ENCODE data around the genes ACOD1 and FBXL3.

DNA sequence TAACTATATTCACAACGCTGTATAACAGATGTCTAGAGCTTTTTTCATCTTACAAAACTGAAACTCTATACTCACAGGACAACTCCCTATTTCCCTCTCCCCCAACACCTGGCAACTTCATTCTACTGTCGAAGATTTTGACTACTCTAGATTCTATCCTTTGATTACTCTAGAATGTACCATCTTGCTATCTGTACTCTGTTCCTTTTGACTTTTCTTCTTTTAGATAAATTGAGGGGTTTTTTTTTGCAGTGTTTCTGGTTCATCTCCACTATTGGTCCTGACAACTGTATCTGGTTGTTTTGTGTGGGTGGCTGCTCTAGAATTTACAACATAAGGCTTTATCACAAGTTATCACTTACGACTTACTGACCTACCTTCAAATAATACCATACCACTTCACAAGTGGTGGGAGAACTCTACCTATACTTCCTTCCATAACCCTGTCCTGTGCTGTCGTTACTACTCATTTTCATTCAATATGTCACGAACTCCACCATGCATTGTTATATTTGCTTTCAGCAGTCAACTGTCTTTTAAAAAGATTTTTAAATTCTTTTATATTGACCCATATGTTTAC, 875.2 kb downstream of the KLF5 start:
- RRBS, result no CpG with 5 or more reads among the region's 5 CpGs

GRCh38 chr13:74132973-74133680, 1074.3 kb downstream of the KLF5 start:
- RRBS, result no CpG with 5 or more reads among the region's 29 CpGs

- RRBS, result no CpG with 5 or more reads among the region's 7 CpGs
These were observed 929.3 kb downstream of the TBC1D4 start for GRCh38 chr13:74552619-74553111.

DNA sequence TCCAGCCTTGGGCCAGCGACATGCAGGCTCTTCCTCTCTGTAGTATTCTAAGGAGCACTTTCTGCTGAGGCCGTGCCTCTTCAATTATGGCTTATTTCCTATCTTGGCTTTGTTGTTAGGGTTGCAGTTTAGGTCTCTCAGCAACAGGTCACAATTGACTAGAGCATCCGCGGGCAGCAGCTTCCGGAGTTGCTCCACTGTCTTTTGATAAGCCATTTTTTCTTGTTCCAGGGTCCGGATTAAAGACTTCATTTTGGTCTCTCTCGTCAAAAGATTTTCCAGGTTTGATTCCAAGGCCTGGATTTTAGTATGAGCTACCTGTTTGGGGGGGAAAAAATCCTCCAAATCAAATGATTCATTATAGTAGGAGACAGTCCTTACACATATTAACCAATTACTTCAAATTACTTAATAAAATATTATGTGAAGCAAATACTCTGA, 195.2 kb downstream of the TBC1D4 start:
- RRBS, result no CpG with 5 or more reads among the region's 7 CpGs

- RRBS, result no CpG with 5 or more reads among the region's 9 CpGs
These were observed 179.8 kb downstream of the TBC1D4 start for GRCh38 chr13:75302100-75302724.

DNA sequence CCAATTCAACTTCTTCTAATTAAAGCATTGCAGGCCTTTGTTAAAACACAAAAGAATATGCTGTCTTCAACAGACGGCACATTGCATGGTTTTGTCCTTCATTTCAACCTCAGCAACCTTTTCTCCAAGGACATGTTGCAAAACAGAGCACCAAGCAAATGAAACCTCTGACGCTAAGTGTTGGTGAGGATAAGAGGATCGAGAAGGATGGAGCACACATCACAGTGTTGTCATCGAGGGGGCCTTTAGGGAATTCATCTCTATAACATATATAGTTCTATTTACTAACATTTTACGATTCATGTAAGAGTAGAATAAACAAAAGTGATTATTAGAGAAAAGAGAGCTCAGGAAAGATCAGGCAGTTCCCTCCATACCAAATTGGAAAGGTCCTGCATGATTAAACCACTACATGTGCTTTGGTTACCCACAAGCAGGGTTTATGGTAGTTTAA, 75.6 kb downstream of the TBC1D4 start:
- RRBS, result no CpG with 5 or more reads among the region's 5 CpGs

DNA sequence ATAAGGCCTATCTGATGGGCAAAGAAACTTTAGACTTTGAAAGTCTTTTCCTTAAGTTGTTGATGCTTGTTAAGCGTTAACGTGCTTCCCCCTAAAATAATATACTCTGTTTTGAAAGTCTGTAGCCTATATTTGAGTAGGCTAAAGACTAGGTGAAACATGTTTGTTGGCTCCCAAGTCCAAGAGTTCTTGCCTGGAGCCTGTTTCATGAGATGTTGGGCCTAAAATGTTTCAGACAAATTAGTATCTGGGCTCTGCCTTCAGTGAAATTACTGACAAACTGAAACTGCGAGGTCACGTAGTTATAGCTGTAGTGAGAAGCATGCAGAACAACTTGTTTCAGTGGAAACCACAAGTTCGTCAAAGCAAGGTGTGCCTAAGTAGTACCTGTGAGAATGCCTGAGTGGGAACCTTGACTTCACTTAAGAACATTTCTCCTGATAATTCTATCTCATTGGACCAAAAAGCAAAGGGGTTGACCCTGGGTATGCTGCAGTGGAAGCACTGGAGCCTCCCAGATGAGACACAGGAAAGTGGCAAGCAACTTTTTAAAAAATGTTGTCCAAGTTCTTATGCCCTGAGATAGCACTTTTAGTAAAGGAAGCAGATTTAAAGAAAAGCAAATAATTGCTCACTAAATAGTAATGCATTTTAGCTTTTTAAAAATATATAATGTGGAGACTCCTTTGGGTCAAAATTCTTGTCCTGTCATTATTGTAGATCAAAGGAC, 126.4 kb downstream of the LMO7 start:
- RRBS, result no CpG with 5 or more reads among the region's 5 CpGs

DNA sequence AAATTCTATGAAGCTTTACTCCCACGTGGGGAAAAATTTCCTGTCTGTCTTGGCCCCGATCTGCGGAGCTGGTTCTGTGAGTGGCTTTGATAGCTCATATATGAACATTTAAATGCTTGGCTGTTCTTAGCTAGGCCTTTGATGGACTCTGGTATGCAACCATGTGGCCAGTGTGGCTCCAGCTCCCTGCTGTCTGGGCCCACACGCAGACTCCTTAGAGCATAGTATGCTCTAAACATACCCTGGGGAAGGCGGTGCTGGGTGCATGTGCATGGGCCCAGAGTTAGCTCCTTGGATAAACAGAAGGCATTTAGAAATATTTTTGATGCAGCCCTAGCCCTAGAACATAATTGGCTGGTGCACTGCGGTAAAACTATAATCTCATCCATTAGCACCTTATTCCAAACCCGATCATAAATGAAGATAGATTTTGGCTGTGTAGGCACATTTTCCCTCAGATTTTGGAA, 153.4 kb downstream of the LMO7 start:
- RRBS, result no CpG with 5 or more reads among the region's 7 CpGs

DNA sequence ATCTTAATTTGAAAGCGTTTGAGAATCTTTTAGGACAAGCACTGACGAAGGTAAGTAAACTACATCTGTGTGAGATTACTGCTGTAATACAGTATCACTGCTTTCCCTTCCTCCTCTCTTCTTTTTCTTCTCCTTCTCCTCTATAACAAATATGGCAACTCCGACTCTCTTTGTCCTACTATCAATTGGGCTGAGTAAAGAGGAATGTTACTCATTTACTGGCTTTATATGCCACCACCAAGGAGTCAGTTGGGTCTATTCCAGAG, 160.5 kb downstream of the LMO7 start:
- RRBS, result no CpG with 5 or more reads among the region's 3 CpGs

GRCh38 chr13:76747144-76747602, 139.0 kb downstream of the KCTD12 start:
- RRBS, result no CpG with 5 or more reads among the region's 8 CpGs

DNA sequence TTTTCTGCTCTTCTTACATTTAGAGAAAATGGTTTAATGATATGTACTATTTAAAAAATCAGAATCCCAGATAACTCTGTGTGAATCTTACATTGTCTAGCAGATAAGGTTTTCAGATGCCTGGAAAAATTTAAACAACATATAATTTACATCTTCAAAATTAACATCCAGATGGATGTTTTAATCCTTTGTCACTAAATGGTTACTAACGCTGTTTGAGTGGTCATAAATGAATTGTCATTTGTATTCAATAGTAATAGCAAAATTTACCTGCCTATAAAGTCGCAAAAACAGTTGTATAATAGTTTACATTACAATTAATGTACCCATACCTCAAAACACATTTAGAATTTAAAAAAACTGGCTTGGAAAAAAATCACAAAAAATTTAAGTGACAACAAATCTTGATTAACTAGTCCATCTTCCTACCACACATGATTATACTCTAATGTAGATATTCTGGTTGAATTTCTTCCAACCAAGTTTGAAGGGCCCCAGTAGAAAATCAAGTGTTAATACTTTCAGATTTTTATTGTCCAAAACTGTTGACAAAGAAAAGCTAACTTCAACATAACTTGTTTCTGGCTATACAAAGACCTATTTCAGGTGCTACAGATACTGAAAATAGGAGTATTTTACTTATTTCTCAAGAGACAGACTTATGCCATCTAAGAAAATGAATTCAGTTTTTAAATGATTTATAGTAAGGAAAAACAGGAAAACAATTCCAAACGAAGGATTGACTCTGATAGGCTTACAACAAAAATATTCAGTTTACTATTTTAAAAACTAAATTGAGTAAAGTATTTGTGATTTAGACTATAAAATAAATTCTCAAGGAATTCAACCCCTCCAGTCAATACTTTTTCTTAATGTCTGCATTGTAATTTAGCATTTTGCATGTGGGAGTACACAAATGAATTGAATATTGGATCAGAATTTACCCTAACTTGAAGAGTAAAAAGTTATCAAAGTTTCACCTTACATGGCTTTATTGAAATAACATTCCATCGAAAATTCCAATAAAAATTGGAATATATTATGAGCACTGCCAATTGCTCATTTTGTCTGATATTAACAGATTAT, 5.4 kb downstream of the KCTD12 start:
- RRBS, result no CpG with 5 or more reads among the region's 4 CpGs

GRCh38 chr13:76948075-76948562, at the start of gene ACOD1:
Gene ACOD1 (plus strand): TSS chr13:76948511.
- RRBS, result no CpG with 5 or more reads among the region's 3 CpGs

DNA sequence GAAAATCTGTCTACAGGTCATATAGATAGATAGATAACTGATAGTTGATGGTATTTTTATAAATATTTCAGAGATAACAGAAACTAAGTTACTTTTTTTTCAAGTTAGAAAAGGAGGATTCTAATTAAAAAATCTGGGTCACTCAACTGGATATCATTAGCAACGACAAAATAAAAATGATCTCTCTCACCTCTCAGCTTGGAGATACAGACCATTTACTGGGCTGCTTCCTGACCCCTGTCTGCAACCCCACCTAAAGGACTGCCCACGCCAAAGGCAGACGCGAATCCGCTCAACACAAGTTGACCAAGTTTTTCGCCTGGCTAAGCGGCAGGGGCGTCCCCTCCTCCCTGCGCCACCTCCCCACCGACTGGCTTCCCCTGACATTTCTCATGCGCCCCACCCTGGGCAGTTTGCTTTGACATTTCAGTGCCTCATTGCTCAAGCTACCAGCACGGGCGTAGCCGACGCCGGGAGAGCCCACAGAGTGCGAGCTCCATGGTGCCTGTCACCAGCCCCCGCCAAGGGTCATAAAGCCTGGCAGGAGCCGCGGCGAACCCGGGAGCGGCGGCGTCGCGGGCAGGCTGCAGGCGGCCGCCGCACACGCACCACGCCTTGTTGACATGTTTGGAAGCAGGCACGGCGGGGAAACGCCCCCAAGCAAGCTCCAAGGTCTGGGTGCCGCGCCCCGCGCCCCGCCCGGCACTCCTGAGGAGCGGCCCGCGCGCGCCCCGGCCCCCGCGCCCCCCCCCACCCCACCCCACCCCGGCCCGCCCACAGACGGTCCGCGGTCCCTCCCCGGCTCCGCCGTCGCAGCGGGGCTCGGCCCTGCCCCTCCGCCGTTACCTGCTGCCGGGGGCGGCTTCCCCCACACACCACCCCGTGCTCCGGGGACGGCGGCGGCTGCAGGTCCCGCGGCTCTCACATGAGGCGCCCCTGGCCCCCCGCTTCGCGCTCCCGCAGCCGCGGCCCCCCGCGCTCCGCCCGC, 684 bp downstream of the FBXL3 start:
- RRBS, result 1% methylated on average over 15 of the region's 82 CpGs

DNA sequence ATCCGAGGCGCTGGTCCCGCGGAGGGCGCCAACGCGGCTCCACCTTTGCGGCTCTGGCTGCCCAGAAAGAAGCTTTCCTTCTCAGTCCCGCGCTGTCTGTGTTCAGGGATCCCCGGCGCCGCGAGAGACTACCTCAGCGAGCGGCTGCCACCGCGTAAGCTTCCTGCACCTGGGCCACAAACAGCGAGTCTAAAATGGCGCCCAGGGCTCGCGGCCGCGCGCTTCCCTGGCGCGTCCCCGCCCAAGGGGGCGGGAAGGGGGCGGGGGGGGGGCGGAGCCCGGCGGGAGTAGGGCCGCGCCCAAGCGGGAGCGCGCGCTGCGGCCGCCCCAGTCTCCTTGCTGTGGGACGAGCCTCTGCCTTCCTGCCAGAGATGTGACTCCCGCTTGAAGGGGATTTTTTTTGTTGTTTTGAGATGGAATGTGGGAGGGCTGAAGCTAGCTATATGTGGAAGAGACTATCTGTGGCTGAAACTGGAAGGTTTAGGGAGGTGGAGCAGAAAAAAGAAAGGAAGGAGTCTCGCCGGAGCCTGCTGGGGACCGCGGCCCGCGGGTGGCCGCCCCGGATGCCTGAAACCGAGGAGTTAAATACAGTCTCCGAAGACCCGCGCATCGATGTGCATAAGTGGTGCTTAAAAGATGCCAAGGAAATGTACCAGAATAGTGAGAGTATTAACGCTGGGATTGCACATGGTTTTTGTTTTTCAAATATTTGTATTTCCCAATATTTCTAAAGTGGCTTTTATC, at the start of gene FBXL3:
TSS of gene FBXL3 (minus strand) at position 191 of the 744 bp plus-strand sequence.
- RRBS, result 2% methylated on average over 7 of the region's 57 CpGs

GRCh38 chr13:77109294-77109807, 82.4 kb upstream of the FBXL3 start:
- RRBS, result no CpG with 5 or more reads among the region's 4 CpGs

DNA sequence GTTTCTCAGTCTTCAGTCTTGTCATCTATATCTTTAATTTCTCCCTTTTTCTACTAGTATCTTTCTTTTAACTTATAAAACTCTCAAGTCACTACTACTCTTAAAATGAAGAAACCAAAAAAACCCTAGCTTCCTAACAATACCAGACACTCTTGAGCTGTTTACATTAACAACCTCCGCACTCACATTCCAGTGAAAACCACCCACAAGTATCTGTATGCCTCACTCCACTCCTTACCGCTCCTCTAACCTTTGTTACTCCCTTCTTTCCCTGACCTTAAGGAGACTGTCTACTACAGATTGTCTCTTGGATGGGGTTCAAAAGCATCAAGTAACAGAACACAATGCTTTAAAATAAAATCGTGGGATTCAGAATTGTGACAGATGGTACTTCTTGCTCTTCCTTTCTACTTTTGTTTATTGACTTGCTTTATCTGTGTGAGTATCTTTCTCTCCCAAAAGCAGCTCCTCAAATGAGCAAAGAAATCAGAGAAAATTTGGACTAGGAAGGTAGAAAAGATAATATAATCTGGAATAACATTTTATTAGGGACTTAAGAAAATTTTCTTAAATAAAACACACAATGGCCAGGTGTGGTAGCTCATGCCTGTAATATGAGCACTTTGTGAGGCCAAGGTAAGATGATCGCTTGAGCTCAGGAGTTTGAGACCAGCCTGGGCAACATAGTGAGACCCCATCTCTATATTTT, 110.1 kb upstream of the FBXL3 start:
- RRBS, result no CpG with 5 or more reads among the region's 4 CpGs

DNA sequence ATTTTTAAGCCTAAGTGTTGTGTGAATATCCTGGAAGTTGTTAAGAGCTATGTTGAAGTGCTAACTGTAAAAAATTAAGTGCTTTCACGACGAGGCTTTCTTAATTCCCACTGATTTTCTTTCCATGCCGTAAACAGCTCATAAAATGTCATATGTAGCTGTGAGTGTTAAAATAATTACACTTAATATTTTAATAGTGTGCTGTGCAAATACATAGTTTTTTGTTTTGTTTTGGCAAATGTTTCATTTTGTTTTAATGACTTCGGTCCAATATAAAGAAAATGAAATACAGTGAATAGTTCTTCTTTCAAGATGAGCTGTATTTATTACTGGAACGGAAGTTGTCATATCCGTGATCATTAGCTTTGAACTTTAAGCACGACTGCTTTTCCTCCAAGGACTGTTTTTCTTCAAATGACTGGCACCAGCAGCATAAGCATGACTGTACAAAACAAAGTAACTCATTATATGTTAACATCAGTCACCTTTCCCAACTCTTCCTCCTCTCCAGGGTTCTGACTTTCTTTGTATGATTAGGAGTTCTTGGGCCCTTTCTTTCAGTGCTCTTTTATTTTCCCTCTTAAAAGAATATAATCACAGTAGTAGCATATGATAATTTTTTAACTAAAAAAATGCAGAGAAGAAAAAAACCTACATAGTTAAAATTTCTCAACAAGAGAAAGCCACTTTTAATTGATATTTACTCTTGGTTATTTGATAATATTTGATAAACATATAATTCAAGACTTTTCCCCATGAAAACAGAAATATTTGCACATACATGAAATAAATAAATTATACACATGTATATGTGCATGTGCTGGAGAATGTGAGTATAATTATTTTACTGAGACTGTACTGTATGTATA, 20.5 kb downstream of the EDNRB start:
- RRBS, result no CpG with 5 or more reads among the region's 7 CpGs

GRCh38 chr13:79370898-79371327, 35.1 kb downstream of the RBM26 start:
- RRBS, result no CpG with 5 or more reads among the region's 13 CpGs

DNA sequence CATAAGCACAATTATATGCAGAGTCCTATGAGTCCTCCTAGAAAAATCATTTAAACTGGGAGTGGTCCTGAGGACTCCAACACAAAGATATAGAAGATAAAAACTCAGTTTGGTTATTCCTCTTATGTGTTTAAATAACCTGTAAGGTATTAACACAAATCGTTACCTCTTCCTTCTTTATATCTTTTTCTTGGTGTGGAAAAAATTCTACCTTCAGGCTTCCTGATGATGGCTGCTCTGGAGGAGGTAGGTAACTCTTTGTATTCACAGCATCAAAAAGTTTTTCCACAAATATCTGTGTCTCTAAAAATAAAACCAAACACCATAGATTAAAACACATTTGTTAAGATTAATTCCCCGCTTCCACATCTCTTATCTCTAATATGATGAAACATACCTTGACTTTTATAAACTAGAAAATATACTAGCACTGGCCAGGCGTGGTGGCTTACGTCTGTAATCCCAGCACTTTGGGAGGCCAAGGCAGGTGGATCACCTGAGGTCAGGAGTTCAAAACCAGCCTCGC, 28.8 kb downstream of the RBM26 start:
- RRBS, result no CpG with 5 or more reads among the region's 5 CpGs

DNA sequence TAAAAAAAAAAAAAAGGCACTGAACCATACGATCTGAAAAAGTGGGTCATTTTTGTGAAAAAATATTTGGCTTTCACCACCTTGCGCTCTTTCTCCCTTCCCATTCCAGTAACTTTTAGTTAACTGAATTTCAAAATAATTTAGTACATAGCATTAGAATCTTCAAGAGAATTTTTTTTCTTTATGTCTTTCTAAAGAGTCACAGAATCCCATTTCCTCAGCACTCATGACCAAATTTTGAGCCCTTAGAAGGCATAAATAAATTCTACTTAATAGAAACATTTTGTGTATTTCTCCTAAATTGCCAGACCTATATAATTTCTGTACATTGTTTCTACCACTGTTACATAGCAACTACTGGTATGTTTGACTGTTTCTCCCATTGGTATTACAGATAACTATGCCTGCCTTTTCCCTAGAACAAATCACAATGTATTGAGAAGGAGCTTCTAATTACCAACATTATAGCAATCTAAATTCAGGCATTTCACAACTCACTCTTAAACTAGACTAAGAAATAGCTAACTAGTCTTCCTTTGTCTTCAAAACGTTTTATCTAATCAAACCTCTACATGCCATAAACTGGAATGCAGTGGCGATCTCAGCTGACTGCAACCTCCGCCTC, 18.4 kb downstream of the RBM26 start:
- RRBS, result no CpG with 5 or more reads among the region's 5 CpGs